Measurements from ENCODE around the genes CYBB, SYTL5 and OTC.

DNA sequence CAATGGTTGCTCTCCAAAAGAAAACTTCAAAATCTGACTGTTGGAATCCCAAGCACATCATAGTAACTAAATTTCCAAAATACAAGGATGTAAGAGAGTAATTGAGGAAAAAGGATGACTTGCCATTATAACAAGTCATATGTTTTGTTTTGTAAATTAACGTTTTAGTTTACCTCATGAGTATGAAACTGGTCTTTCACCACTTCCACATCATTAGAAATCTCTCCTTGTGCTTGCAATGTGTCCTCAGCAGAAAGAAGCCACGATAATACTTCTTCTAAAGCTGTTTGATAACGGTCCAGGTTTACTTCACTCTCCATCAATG lies 566.6 kb downstream of the DMD start:
- PRO-cap: no peak
- RRBS: no CpG with 5 or more reads among the region's 3 CpGs

DNA sequence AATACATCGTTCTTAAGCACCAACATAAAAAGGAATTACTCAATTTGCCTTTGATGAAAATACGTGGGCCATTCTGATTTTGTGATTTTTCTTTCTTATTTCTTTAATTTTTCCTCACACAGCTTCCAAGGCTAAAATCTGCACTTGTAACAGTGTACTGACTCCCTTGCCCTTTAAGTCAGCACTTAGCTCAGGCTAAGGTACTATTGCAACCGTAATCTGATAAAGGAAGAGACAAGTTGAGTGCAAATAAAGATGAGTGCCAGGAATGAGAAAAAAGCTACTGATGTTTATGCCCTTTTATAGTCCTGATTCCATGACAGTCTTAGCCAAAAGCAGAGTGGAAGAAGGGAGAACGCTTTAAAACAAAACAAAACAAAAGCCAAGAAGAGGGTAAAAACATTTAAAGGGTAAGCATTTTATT lies 6.0 kb downstream of the DMD start:
- PRO-cap: no peak
- RRBS: no CpG with 5 or more reads among the region's 4 CpGs

DNA sequence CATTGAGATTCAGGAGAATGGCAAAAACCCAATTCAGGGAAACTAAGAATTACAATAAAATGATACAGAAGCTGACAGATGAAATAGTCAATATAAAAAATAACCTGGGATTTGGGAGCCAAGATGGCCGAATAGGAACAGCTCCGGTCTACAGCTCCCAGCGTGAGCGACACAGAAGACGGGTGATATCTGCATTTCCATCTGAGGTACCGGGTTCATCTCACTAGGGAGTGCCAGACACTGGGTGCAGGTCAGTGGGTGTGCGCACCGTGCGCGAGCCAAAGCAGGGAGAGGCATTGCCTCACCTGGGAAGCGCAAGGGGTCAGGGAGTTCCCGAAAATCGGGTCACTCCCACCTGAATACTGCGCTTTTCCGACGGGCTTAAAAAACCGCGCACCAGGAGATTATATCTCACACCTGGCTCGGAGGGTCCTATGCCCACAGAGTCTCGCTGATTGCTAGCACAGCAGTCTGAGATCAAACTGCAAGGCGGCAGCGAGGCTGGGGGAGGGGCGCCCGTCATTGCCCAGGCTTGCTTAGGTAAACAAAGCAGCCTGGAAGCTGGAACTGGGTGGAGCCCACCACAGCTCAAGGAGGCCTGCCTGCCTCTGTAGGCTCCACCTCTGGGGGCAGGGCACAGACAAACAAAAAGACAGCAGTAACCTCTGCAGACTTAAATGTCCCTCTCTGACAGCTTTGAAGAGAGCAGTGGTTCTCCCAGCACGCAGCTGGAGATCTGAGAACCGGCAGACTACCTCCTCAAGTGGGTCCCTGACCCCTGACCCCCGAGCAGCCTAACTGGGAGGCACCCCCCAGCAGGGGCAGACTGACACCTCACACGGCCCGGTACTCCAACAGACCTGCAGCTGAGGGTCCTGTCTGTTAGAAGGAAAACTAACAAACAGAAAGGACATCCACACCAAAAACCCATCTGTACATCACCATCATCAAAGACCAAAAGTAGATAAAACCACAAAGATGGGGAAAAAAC lies 241.7 kb downstream of the TMEM47 start:
- PRO-cap: no peak
- RRBS: no CpG with 5 or more reads among the region's 29 CpGs

GRCh38 chrX:34639083-34639506 lies 18.0 kb downstream of the TMEM47 start:
- PRO-cap: no peak
- RRBS: no CpG with 5 or more reads among the region's 7 CpGs

GRCh38 chrX:37779748-37780282 lies at the start of gene CYBB:
Gene CYBB, plus strand, starts transcription at chrX:37780059.
- PRO-cap: no peak
- RRBS: no CpG with 5 or more reads among the region's 2 CpGs

DNA sequence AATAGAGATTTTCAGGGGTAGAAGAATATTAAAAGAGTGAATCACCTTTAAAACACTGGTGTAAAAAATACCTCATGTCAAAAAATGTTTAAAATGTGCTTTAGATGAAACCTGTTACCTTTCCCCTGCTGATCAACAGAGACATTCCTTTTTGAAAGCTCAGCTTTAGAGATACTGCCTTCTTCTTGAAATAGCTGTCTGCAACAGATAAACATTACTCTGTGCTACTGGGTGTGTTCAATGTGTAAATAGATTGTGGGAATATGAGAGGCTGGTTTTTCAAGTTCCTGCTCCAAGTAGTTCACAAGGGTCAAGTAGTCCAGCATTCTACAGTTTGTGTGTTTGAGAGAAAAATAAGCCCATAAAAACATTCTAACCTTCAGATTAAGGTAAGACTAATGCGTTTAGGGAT lies at the start of gene SYTL5:
Gene SYTL5 (plus strand): TSS at position 274 of the 412 bp plus-strand sequence.
- PRO-cap: no peak
- RRBS: no CpG with 5 or more reads among the region's 1 CpG

DNA sequence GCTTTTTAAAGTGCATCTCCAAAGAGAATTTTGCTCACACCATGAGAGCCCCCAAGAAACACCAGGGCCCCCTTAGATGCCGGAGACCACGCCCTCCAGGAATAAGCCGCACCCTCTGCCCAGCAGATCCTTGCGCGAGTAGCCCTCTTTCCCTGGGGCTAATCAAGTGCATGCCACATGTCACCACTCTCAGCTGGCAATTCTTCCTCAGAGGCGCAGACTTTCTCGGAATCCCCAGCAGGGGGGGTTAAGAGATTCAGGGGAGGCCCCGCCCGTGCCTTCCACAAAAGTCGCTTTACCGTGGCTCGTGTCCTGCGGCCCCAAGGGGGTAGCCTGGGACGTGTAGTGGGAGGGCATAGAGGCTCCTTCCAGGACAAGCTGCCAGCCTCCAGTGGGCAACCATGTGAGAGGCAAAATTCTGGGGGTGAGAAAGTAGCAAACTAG lies 721 bp downstream of the SRPX start:
- PRO-cap: no peak
- RRBS: 33% methylated on average over 3 of the region's 14 CpGs

DNA sequence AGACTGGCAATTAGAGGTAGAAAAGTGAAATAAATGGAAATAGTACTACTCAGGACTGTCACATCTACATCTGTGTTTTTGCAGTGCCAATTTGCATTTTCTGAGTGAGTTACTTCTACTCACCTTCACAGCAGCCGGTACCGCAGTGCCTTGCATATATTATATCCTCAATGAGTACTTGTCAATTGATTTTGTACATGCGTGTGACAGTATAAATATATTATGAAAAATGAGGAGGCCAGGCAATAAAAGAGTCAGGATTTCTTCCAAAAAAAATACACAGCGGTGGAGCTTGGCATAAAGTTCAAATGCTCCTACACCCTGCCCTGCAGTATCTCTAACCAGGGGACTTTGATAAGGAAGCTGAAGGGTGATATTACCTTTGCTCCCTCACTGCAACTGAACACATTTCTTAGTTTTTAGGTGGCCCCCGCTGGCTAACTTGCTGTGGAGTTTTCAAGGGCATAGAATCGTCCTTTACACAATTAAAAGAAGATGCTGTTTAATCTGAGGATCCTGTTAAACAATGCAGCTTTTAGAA lies at the start of gene OTC:
Gene OTC (plus strand): TSS at position 403 of the 541 bp plus-strand sequence.
- PRO-cap: no peak
- RRBS: no CpG with 5 or more reads among the region's 6 CpGs

- PRO-cap: no peak
- RRBS: no CpG with 5 or more reads among the region's 3 CpGs
Observed at GRCh38 chrX:38878491-38878953, 77.3 kb downstream of the MID1IP1 start.

- PRO-cap: no peak
- RRBS: no CpG with 5 or more reads among the region's 6 CpGs
Observed at GRCh38 chrX:38879652-38880310, 78.5 kb downstream of the MID1IP1 start.

DNA sequence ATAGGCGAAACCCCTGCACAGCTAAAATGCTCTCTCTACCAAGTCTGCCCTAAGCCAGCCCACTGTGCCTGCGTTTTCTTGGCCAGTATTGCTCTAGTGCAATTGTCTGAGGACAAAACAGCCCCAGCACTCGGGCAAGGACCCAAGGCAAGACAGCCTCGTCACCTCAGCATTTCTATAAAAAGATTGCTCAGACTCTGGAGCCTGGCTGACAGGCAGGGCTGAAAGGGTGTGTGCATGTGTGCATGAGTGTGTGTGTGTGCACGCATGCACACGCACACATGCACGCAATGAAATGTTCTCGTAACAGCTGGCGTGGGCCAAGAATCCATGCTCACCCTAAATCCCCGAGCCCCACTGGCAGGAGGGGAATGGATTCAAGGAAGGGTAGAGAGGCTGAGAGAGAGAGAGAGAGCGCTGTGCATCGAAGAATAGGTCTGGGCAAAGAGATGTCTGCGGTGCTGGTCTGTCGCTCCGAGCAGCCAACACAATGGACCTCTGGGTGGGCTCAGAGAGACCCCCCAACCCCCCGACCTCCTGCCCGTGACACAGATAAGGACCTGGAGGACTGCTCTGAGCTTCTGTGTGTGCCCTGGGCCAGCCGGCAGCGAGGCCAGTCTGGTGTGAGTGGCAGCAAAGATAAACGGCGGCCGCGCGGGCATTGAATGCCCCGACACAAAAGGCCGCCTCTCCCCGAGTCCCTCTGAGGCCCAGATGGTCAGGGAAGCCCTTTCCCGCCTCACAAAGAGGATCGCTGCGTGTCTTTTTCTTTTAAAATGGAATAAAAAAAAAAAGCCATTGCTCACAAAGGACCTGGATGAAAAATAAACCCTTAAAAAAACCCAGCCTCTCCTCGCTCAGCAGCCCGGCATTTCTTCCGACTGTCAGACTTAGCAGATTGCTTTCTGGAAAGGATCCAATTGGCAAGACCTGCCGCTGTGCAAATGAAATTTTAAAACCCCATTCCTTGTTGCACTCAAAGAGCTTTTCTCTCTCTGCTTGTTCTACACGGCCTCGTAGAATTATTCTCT lies 579.0 kb downstream of the BCOR start:
- PRO-cap: no peak
- RRBS: 40% methylated on average over 1 of the region's 36 CpGs

- PRO-cap: no peak
- RRBS: no CpG with 5 or more reads among the region's 5 CpGs
Observed at GRCh38 chrX:39687660-39688066, 410.1 kb downstream of the BCOR start.

GRCh38 chrX:39689381-39690306 lies 408.1 kb downstream of the BCOR start:
- PRO-cap: no peak
- RRBS: 28% methylated on average over 11 of the region's 33 CpGs

DNA sequence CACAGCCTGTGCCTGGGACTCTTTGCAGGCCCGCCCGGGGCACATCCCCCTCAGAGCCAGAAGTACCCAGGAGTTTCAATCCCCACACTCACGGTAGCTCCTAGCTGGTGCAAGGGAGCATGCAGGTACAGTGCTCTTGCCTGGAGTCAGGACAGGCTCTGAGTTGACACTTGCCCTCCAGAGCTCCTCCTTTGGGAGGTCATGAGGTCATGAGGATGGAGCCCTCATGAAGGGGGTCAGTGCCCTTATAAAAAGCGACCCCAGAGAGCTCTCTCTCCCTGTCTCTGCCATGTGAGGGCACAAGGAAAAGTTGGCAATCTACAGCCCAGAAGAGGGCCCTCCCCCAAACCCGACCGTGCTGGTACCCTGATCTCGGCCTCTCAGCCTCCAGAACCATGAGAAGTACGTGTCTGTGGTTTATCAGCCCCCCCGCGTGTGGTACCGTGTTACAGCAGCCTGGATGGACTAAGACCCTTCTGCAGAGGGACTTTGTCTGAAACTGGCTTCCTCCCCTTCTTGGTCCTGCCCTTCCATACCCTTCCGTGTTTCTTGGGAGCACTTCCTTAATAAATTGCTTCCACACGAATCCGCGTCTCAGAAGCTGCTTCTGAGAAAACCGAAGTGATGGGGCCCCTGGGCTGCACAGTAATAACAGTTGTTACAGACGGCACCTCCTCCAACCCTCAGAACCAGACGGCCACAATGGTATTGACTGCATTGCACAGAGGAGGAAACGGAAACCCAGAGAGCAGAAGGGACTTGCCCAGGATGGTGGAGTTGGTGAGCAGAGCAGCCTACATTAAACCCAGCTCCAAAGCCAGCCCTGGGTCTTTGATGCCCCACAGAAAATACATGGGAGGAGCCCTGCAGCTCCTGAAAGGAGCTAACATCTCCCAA lies 242.9 kb downstream of the BCOR start:
- PRO-cap: no peak
- RRBS: no CpG with 5 or more reads among the region's 19 CpGs

- PRO-cap: no peak
- RRBS: no CpG with 5 or more reads among the region's 14 CpGs
Observed at GRCh38 chrX:39855526-39856206, 242.1 kb downstream of the BCOR start.

DNA sequence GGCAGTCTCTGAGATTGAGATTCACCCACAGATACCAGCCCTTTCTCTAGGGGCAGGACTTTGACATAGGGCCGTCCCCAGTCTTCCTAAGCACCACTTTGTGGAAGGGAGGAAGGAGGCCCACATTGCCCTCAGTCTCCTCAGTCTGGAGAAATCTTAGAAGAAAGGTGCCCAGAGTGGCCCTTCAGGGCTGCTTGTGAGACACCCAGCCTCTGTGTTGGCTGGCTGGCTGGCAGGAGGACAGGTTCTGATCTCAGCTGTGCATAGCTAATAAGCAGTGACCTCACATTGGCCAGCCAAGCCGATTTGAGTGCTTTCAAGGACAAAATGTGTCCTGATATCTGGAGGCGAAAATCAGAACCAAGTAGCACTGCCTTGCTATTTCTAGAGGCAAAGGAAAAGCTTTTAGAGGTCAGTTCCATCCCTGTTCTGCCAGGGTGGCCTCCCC lies 211.5 kb downstream of the BCOR start:
- PRO-cap: no peak
- RRBS: no CpG with 5 or more reads among the region's 3 CpGs

GRCh38 chrX:40008609-40009520 lies 88.9 kb downstream of the BCOR start:
- PRO-cap: no peak
- RRBS: 15% methylated on average over 20 of the region's 68 CpGs

- PRO-cap: no peak
- RRBS: no CpG with 5 or more reads among the region's 12 CpGs
Observed at GRCh38 chrX:40063410-40064138, 34.2 kb downstream of the BCOR start.

DNA sequence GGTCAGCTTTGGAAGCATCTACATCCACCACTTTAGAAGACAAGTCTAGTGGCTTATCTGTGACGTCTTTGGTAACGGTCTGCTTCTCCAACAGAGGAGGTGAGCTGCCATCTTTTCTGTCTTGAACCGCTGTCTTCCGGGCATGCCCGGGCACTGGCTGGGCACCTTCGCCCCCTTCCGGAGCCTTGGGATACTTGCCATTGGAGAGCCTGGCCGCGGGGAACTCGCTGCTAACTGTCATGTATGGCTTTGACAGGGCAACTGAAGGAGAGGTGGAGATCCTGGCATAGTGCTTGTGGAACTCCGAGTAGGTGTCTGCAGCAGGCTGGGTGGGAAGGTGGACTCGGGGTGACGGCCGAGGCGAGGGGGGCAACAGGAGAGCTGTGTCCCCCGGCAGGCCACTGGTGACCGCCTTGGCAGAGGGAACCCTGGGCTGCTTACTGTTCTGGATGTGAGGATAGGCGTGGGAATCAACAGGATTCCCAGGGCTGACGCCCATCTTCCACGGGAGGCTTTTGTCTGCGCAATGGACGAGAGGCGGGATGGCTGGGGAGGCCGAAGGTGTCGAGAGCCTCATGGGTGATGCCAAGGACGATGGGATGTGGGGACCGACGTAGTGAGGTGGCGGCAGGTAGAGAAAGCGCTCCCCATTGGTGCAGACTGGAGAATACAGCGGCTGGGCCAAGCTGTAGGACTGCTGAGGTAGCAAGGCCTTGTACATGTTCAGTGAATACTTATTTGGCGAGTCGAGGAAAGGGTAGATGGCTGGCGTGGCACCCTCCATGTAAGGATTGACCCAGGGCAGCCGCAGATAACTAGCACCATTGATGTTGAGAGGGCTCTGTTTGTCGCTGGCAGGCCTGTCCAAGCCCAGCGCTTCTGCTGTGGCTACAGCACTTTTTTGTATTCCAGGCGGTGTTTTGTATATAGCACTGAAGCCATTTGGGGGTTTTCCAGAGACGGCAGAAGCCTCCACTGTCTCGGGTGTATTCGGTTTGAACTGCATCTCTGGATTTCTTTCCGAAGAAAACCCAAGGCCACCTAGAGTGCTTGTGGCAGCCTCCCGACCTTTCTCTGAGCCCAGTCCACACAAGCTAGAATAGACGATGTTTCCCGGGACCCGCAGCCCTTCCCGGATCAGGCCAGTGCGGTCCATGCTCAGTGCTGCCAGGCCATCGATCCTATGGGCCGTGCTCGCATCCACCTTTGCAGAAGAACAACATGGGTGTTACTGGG lies 23.4 kb downstream of the BCOR start:
- PRO-cap: no peak
- RRBS: no CpG with 5 or more reads among the region's 51 CpGs

DNA sequence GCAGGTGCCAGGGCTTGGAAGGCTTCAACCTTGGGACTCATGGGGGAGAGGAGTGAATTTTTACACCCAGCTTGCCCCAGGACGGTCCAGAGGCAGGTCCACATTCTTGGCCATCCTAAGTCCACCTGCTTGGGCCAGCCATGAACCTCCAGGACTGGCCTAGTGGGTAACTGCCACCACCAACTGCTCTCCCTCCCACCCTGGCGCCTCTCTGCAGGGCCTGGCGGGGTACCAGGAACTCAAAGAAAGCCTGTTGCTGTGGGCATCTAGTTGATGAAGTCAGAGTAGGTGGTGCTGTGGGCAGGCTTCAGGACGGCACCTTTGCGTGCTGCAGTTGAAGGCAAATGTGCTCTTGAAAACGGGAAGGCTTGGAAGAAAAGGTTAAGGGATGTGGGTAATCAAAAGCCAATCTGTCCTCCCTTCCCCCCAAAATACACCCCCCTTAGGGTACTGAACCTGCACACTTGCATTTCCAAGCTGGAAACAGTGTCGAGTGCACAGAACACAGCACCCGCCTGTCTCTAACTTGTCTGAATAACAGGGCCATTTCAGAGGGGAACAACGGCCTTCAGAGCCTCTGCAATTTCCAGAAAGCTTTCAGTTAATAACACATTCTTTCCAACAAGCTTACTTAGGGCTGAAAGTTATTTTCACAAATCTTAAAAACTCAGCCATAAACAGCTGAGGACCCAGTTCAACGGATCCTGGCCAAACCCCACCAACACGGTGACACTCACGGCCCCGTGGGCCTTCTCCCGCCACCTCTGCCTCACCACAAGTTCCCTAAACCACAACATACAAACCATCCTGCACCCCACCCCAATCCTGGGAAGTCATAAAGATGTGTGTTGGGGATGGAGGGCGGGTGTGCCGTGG lies 11.8 kb downstream of the BCOR start:
- PRO-cap: no peak
- RRBS: no CpG with 5 or more reads among the region's 16 CpGs